Cardiac atrium fibroblast (primary cell): ENCODE results near the genes SETD6 and CNOT1.

- RAMPAGE, long total RNA, result no peak
Measured at GRCh38 chr16:57827094-57827625, 24.9 kb upstream of the KIFC3 start.

DNA sequence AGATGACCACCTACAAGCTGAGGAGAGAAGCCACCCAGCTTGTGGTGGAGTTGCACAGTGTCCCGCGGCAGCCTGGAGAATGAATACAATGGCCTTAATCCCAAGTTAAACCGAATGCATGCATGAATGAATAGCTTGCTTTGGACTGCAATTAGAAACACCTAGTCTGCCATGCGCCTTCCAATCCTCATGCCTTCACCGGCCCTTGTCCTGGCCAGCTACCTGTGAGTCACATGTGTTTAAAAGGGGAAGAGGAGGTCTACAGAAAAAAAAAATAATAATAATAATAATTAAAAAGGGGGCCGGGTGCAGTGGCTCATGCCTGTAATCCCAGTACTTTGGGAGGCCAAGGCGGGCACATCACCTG is 71.9 kb downstream of the CNGB1 start:
- RAMPAGE, long total RNA, result no peak

DNA sequence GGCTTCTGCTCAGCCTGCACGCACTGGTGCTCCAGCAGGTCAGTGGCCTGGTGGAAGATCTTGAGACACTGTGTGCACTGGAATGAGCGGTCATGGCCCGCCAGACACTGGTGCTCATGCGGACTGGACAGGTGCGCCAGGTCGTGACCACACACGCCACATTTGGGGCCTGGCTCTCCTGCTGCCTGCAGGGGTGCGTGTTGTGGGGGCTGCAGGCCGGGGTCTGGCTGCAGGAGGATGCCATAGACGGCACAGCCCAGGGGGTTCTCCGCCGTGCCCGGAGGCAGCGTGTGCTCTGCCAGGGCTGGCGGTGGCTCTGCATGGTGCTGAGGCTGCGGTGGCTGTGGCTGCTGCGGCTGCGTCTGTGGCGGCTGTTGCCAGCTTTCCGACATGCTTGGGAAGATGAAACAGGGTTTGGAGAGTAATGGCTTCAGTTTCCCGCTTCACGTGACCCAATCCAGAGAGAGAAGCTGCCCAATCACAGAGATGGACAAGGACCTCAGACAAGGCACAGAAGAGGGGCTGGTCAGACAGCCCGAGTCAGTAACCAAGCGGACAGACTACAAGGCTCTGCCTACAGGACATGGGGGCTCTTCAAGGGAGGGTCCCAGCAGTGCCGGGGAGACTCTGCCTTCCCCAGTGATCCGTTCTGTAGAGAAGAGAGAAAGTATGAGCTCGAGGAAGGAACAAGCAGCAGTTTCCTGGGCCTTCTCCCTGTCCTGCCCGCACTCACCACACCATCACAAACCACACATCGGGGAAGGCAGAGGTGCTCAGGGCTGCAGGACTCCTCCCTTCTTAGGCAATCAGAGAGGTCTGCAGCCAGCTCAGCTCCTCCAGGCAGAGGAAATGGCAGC is 2.4 kb downstream of the ZNF319 start:
- RAMPAGE, long total RNA, result no peak

DNA sequence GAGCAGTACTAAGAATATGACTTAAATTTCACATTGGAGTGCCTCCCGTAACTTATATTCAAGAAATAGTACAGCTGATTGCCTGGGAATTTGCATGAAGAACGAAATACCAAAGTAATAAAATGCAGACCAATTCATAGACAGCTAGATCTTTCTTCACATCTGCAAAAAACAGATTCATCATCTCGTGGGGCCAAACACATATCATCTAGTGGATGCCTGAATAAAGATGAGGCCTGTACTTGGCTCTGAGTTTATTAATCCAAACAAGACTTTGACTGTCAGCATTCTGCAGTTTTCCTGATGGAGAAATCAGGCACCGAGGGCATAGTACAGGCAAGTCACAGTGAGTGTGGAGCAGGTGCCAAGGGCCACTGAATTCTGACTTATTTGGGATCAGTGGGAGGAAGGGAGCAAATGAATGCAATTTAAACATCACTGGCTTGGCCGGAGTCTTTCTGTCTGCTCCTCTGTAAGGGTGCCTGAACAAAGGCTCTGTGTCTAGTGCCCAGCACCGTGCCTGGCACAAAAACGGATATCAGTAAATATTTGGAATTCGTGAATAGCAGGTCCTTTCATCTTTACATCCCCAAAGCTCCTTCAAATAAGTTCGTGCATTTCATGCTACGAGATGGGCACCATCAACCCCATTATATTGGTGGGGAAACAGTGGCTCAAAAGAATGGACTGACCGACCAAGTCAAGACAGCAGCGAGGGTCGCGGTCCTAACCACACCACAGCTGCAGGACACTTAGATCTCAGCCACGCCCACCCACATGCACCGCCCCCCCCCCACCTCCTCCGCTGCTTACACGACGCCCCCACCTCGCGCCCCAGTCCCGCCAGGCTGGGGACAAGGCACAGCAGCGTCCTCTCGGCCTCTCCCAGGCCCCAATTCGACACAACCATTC is 877 bp downstream of the CFAP20 start:
- RAMPAGE, long total RNA, result no peak

GRCh38 chr16:58459327-58459662 is 40.6 kb upstream of the NDRG4 start:
- RAMPAGE, long total RNA, result no peak

GRCh38 chr16:58487655-58488137 is 12.2 kb upstream of the NDRG4 start:
- RAMPAGE, long total RNA, result no peak

DNA sequence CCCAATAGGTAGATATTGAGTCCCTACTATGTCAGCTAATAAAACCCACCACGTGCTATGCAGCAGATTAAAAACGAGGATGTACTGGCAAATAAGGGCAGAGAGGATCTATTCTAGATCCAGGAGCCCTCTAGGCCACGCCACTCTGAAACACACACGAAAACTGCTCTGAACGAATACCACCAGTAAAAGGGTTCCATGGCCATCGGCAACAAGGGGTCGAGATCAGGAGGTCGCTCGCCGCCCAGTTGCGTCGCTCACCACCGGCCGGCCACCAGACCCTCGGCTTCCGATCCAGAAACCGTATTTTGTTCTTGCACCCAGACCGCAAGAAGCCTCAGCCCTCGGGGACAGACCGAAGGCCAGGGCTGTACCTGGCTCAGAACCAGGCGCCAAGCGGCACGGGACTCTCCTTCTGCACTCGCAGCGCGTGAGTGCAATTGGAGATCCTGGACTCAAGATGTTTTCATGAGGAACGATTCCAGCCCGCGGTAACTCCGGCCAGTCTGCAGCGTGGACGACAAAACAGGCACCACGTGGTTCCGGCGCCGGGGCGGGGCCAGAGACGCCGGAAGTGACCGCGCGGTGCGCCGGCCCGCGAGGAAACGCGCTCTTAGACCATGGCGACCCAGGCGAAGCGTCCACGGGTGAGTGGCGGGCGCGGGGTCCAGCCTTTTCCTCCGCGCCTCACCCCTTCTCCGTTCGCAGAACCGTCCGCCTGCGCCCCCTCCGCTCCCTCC is at the start of gene SETD6:
Gene SETD6 (plus strand): TSS at position 600 of the 740 bp plus-strand sequence.
- RAMPAGE, long total RNA, result no peak

- RAMPAGE, long total RNA, result no peak
Measured at GRCh38 chr16:58543559-58543991, 28.3 kb downstream of the SETD6 start.

- RAMPAGE, long total RNA, result no peak
Measured at GRCh38 chr16:58546188-58546694, 30.9 kb downstream of the SETD6 start.

GRCh38 chr16:58586259-58586896 is 43.2 kb downstream of the CNOT1 start:
- RAMPAGE, long total RNA, result no peak

DNA sequence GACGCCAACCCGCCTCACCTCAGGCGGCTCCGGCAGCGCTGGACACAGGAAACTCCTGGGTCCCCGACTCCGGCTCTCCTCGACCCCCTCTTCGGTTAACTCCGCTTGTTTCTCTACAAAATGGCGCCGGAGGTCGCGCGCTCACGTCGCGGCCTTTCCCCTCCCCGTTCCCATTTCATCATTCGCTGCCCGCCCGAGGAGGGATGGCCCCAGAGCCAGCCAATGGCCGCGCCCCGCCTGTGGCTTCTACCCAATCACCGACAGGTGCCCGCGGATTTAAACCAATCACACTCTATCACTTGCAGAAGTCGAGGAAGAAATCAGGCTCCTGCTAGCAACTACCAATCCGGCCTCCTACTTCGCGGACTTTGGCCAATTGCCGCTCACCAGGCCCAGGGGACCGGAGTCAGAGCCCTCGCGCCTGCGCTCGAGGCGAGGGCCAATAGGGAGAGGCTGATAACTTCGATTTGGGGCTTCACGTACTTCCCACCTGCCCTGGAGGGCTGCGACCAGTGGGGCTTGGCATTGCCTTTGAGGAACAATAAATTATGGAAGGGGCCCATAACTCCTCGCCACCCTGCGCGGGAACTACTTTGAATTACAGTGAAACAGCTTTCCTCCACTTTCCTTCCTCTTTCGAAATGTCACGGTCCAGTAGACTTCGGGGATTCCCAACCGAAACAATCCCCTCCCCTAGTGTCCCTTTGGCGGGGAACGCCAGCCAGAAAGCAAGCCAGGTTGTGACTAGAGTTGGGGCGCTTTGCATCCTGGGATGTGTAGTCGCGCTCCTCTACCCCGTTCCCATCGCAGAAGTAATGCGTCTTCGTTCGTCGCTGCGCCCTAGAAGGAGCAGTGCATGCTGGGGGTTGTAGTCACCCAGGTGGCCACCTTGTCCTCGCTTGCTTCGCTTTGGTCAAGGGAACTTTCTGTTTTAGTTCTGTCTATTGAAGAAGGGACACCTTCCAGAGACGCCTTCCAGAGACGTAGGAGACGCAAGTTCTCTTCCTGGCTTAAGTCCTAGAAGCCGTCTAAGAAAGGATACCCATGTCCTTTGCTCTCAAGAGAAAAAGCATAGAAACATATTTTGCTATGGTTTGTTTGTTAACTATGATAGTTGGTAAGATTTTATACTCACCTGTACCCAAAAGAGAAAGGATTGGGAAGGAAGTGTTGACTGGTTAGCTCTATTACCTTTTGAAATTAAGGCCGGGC is at the start of gene CNOT1:
Gene CNOT1 (minus strand): TSS at position 117 of the 1,212 bp plus-strand sequence.
- RAMPAGE, long total RNA, result no peak

DNA sequence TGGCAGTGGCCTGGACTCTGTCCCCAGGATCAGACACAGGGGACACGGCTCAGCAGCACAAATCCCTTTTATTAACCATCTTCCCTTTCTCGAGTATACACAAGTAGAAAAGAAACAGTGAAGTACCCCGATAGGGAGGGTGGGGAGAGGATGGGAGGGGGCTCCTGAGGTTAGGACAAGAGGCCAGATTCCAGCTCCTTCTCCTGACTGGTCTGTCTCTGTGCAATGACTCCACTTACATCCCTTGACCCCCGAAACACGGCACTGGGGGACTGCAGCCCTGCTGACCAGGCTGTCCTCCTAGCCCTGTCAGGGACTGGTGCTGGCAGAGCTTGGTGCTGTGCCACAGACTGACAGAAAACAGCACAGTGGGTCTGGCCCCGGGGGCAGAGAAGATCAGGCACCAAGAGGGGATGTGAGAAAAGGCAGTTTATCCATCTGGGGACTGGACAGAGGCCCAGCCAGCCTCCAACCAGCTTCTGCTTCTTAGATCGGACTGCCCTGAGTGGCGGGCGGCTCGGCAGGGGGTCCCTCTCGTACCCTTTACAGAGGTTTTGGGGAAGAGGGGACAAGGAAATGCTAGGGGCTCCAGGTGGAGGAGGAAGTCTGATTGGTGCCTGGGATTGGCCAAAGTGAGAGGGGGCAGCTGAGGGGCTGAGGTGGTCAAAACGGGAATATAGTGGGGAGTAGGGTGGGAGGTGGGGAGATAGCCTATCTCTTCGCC is 19.3 kb downstream of the SLC38A7 start:
- RAMPAGE, long total RNA, result no peak

- RAMPAGE, long total RNA, result no peak
Measured at GRCh38 chr16:58852323-58852861, 118.3 kb upstream of the GOT2 start.

DNA sequence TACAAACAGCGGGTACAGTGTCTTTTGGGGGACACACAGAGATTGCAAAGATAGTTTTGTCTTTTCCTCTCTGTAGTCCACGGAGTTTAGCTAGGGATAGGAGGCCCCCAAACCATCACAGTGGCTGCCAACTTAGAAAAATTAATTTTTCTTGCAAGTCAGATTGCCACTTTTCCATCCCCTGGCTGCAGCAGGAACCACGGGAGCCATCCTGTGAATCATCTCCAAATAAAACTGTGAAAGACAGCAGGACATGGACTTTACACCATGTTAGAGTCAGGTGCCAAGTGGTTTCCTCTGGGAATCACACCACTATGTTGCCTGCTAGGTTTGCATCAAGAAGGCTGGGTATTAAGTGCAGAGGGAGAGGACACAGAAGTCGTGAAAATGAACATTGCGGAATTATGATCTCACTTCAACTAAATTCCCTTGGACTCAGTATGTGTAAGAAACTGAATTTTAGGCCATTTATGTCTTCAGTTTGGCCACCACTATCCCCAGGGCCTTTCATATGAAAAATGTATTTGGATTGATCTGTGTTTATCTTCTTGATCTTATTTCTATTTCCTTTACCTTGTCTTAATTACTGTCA is 471.3 kb upstream of the GOT2 start:
- RAMPAGE, long total RNA, result no peak

- RAMPAGE, long total RNA, result no peak
Measured at GRCh38 chr16:61872752-61873224, 163.4 kb downstream of the CDH8 start.

DNA sequence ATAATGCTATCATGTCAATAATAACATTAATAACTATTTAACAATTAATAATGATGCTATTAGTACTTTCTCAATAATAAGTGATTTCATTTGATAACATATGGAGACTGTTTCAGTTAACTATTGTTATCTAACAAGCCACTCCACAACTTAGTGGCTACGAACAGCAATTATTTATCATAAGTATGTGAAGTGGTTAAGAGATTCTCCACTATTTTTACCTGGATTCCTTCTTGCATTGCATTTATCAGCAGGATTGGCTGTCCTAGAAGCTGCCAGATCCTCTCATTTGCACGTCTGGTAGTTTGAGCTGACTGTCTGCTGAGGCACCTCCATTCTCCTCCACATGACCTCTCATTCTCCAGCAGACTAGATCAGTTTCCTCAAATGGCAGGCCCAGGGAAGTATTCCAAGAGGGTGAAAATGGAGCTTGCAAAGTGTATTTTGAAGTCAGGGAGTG is 870.2 kb downstream of the CDH11 start:
- RAMPAGE, long total RNA, result no peak

- RAMPAGE, long total RNA, result no peak
Measured at GRCh38 chr16:65125586-65126531, 4.0 kb upstream of the CDH11 start.

GRCh38 chr16:65658309-65658676 is 536.4 kb upstream of the CDH11 start:
- RAMPAGE, long total RNA, result no peak

- RAMPAGE, long total RNA, result no peak
Measured at GRCh38 chr16:65734929-65735175, 613.0 kb upstream of the CDH11 start.

- RAMPAGE, long total RNA, result no peak
Measured at GRCh38 chr16:66266418-66266966, 100.0 kb upstream of the CDH5 start.